Measurements from ENCODE around the genes SEC14L5 and TMEM114.

GRCh38 chr16:4298964-4299652 lies 16.8 kb upstream of the GLIS2 start:
- PRO-cap = no peak

DNA sequence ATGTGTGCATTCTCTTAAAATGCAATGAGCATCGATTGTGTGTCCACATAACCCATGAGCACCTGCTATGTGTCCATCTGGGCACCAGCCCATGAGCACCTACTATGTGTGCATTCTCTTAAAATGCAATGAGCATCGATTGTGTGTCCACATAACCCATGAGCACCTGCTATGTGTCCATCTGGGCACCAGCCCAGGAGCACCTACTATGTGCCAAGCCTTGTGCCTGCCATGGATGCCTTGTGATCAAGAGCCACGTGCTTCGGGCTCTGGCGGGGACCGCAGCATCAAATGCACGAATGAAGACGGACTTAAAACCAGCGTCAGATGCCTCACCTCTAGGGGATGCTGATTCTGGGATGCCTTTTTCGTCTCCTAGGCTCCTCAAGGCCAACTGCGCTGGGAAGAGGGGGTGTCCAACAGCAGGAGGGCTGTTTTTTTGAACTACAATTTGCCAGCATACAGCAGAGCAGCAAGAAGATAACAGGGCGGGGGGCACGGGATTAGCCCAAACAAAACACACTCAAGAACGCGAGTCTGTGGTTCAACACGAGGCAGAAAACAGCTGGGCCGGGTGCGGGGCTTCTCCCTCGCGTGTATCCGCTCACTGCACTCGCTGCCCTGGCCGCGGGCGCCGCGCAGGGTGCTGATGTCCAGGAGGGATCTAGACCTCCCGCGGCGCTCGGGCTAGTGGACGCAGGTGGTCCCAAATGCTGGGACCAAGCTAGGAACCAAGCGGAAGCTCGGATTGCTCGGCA lies 1.3 kb upstream of the GLIS2 start:
- PRO-cap = no peak

DNA sequence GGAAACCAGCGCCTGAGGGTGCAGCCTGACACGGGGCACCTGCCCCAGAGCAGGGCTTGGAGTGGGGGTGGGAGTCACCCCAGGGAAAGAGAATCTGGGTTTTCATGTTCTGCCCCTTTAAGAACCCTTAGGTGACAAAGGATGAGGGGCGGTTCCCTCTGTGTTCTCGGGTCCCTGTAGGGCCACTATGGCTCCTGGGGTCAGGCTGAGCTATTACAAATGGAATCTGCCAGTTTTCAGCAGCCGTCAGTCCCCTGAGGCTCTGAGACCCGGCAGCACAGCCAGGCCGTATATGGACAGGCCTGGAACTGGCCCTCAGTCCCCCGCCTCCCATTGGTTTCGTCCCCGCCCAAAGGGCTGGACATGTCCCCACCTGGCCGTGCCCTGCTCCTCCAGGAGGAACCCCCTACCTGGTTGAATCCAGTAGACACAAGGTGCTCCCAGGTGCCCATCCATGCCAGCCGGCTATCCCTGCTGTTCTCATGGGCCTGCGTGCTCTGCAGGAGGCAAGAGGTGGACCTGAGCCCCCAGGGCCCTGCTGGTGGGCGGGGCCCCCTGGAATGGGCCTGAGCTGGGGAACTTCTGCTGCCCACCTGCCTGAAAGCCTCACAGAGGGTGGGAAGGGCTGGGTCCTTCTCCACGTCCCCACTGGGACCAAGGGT lies 16.6 kb downstream of the VASN start:
- PRO-cap = no peak

- PRO-cap = no peak
Measured at GRCh38 chr16:4405762-4406281, 10.6 kb downstream of the CORO7 start.

DNA sequence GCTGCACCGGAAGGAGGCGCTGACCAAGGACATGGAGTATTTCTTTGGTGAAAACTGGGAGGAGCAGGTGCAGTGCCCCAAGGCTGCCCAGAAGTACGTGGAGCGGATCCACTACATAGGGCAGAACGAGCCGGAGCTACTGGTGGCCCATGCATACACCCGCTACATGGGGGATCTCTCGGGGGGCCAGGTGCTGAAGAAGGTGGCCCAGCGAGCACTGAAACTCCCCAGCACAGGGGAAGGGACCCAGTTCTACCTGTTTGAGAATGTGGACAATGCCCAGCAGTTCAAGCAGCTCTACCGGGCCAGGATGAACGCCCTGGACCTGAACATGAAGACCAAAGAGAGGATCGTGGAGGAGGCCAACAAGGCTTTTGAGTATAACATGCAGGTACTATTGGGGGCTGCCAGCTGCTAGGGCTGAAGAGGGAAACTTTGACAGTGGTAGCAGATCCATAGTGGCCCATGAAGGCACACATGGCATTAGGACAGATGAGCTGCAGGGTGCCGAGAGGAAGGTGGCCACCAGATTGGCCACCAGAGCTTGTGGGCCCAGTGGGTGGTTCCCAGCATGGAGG lies 30.7 kb downstream of the CDIP1 start:
- PRO-cap = no peak

DNA sequence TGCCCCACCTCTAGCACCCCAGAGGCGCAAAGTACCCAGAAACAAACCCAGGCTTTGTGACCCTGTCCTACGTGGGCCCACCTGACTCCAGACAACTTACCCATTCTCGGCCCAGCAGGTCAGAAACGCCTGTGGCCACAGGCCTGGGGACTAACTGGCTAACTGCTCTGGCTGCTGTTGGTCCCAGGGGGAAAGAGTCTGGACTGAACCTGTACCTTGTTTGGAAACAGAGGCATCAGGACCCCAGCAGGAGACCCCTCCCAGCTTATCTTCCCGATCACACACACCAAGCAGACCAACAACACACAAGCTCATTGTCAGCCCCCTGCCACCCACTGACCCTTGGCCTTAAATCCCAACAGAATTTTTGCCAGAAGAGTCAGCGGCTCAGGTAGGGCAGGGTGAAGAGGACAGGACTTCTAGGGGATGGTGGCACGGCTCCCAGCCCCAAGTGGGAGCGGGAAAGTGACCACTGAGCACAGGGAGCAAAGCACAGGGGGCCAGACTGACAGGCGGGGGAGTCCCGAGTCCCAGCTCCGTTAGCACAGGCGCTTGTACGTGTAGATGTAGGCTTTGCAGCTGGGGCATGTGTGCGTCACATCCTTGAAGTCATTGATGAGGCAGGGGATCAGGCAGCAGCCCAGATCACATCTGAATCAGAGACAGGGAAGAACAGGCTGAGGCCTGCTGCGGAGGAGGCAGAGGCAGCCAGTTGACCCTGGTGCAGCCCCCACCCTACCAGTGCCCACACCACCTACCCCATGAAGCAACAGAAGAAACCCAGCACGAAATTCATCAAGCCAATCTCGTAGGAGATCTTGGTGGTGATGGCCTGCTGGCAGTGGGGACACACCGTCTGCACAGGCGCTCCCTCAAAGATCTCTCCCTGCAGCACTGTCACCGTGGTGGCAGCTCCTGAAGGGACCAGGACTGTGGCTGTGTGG lies 26.3 kb downstream of the CDIP1 start:
- PRO-cap = no peak

- PRO-cap = no peak
Measured at GRCh38 chr16:4529052-4529851, 9.3 kb downstream of the CDIP1 start.

- PRO-cap = no peak
Measured at GRCh38 chr16:4675671-4676404, 17.5 kb upstream of the NUDT16L1 start.

GRCh38 chr16:4692550-4693270 lies 652 bp upstream of the NUDT16L1 start:
- PRO-cap = no peak

DNA sequence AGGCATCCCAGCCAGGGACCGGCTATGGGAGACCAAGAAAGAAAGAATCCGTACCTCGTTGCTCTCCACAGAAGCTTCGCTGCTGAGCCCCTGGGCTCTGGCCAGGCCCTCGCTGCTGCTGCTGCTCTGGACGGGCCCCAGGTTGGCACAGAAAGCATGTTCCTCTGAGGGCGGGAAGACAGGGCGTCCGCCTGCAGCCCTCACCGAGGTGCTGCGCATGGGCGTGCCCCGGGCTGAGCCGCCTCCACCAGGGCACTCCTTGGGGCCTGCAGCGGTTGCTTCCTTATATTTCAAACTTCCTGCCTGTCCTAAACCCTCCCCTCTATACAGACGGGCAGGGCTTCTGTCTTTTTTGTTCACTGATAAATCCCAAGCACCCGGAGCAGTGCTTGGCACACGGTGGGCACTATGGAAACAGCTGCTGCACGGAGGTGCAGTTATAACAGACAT lies 8.0 kb downstream of the NUDT16L1 start:
- PRO-cap = no peak

GRCh38 chr16:4765428-4766084 lies 1.4 kb downstream of the ZNF500 start:
- PRO-cap = no peak

DNA sequence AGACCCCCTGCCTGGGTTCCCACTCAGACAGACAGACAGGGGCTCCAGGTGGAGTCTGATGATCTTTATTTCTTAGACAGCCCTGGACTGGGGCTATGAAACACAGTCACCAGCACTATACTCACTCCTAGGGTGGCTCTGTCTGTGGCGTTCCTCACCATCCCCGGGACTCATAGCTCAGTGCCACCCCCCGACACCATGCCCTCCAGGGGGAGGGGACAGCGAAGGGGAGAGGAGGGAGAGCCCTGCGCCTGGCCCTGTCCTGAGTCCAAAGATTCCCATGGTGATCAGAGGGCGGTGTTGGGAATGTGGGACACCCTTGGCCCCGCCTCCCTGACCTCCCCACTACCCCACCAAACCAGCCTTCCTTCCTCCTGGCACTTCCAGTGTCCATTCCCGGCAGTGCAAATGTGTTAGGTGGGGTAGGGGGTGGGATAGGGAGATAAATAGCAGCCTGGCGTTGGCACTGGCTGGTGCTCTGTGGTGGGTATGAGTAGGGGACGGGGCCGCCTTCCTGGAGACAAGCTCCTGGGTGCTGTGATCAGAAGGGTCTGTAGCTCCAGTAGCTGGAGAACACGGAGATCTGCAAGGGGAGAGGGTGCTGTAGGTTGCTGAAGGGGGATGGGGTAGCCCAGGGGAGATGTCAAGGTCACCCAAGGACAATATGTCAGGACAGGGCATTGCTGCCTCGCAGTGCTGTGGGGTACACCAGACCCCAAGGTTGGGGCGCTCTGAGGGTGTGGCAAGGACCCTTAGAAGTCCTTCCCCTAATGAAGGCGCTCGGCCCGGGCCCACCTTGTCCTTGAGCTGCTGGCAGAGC lies 2.0 kb downstream of the SMIM22 start:
- PRO-cap = no peak

GRCh38 chr16:4832723-4832961 lies 14.4 kb downstream of the GLYR1 start:
- PRO-cap = no peak

GRCh38 chr16:4870112-4871096 lies 23.1 kb downstream of the UBN1 start:
- PRO-cap = no peak

- PRO-cap = no peak
Measured at GRCh38 chr16:4876673-4877197, 29.5 kb downstream of the UBN1 start.

DNA sequence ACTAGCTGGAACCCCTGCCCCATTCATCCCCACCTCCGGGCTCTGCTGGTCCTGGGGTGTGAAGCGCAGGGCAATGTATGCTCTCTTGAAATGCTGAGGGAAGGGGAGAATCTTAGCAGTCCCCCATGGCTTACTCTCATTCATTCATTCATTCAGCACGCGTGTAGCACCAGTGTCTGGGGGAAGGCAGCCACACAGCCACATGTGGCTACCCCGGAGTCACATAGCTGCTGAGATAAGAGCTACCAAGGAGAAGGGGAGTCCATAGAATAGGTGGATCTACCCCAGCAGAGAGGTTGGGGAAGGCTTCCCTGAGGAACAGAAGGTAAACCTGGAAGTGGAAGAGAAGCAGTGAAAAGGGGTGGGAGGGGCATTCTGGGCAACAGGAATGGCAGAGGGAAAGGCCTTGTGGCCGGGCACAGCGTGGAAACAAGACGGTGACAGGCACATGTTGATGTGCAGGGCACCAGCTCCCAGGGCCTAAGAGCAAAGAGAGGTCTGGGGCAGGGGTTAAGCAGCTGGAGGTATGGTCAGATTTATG lies 6.5 kb downstream of the PPL start:
- PRO-cap = no peak

GRCh38 chr16:4957532-4958562 lies at the start of gene SEC14L5:
SEC14L5 (plus strand) TSS chr16:4958330.
- PRO-cap = no peak

- PRO-cap = no peak
Measured at GRCh38 chr16:7330759-7331142, 1259.6 kb downstream of the TMEM114 start.

GRCh38 chr16:7333218-7333686 lies 1257.1 kb downstream of the TMEM114 start:
- PRO-cap = no peak

- PRO-cap = no peak
Measured at GRCh38 chr16:8590115-8590668, at the start of gene TMEM114. TMEM114 (minus strand) TSS chr16:8590511.